ENCODE measurements around a stretch of chr20.

DNA sequence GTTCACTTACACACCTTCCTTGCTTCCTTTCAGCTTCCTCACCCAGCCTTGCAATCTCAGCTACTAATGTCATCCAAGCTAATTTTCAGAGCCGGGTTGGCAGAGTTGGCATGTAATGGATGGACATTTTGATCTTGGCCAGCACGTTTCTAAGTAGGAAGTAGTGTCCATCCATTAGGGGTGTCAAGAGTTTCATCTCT is 60.5 kb downstream of the PFDN4 start:
- RRBS: no CpG with 5 or more reads among the region's 2 CpGs

DNA sequence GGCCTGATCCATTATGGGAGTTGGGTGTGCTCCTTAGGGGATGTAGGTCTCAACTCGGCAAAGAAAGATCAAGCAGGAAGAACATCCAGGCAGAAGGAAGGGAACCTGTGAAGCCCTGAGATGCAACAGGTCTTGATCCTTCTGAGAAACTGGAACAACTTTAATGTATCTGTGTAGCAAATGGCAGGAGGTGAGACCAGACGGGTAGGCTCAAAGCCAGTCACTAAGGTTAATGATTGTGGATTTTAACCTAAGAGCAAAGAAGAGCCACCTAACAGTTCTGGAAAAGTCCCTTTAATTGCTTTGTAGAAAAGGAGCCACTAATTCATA is 326.4 kb downstream of the CBLN4 start:
- RRBS: no CpG with 5 or more reads among the region's 2 CpGs

- RRBS: no CpG with 5 or more reads among the region's 10 CpGs
These were observed 167.9 kb downstream of the TFAP2C start for GRCh38 chr20:56796873-56797585.

- RRBS: no CpG with 5 or more reads among the region's 23 CpGs
These were observed 180.7 kb downstream of the TFAP2C start for GRCh38 chr20:56809420-56810607.

DNA sequence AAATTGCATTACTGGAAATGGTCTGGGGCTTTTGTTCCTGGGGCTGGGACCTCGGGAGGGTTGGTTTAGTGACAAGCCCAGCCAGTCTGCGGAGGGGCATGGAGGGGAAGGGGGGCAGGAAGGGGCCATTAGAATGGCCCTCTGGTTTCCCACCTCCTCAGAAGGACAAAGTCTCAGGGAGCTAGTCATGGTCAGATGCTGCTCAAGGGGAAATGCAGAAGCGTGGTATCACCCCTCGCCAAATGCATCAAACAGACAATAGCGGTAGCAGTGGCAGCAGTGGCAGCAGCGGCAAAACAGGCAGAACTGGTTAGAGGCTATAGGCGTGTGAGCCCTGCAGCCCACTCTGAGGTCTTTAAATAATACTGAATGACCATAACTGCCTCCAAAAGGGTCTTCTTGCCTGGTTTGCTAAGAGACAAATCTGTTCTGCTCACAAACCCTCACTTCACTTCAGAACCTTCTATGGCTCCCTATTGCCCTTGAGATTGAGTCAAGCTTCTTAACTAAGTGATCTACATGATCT is 186.7 kb downstream of the TFAP2C start:
- RRBS: no CpG with 5 or more reads among the region's 7 CpGs

DNA sequence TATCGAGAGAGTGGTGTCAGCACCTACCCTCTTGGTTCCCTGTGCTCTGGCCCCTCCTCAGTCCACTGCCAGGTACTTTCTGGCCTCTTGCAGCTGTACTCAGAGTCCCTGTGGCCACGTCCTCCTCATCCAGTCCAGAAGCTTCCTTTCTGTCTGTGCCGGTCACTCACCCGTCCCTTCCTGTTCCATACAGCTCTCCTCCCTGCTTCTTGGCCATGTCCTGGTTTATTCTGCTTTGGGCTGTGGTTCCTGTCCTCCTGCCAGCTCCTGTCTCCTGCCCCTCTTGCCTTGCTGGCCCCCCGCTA is 15.6 kb upstream of the RBM38 start:
- RRBS: no CpG with 5 or more reads among the region's 5 CpGs

GRCh38 chr20:57388815-57389689 is 2.1 kb upstream of the RBM38 start:
- RRBS: 54% methylated on average over 21 of the region's 62 CpGs

- RRBS: 4% methylated on average over 7 of the region's 24 CpGs
These were observed 51.6 kb downstream of the RBM38 start for GRCh38 chr20:57442482-57443477.

DNA sequence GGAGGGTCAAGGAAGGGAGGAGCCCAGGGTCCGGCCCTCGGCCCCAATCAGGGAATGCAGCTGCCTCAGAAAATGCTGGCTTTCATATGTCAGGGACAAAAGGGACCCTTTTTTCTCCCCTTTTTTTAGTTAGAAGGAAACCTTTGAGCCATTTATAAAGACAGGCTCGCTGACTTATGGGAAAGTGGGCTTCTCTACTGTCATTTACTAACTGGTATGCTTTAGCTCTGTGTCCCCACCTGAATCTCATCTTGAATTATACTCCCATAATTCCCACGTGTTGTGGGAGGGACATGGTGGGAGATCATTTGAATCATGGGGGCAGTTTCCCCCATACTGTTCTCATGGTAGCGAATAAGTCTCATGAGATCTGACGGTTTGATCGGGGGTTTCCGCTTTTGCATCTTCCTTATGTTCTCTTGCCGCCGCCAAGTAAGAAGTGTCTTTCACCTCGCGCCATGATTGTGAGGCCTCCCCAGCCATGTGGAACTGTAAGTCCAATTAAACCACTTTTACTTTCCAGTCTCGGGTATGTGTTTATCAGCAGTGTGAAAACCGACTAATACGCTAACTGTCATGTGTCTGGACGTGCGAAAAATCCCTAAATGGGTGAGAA is 41.8 kb downstream of the CTCFL start:
- RRBS: no CpG with 5 or more reads among the region's 17 CpGs

GRCh38 chr20:57540906-57541577 is 16.1 kb upstream of the CTCFL start:
- RRBS: no CpG with 5 or more reads among the region's 16 CpGs

- RRBS: no CpG with 5 or more reads among the region's 7 CpGs
These were observed 5.7 kb downstream of the PCK1 start for GRCh38 chr20:57566371-57567157.

- RRBS: 45% methylated on average over 4 of the region's 25 CpGs
These were observed 9.4 kb downstream of the PCK1 start for GRCh38 chr20:57570113-57570956.

GRCh38 chr20:57581630-57582218 is 20.8 kb downstream of the PCK1 start:
- RRBS: no CpG with 5 or more reads among the region's 8 CpGs

DNA sequence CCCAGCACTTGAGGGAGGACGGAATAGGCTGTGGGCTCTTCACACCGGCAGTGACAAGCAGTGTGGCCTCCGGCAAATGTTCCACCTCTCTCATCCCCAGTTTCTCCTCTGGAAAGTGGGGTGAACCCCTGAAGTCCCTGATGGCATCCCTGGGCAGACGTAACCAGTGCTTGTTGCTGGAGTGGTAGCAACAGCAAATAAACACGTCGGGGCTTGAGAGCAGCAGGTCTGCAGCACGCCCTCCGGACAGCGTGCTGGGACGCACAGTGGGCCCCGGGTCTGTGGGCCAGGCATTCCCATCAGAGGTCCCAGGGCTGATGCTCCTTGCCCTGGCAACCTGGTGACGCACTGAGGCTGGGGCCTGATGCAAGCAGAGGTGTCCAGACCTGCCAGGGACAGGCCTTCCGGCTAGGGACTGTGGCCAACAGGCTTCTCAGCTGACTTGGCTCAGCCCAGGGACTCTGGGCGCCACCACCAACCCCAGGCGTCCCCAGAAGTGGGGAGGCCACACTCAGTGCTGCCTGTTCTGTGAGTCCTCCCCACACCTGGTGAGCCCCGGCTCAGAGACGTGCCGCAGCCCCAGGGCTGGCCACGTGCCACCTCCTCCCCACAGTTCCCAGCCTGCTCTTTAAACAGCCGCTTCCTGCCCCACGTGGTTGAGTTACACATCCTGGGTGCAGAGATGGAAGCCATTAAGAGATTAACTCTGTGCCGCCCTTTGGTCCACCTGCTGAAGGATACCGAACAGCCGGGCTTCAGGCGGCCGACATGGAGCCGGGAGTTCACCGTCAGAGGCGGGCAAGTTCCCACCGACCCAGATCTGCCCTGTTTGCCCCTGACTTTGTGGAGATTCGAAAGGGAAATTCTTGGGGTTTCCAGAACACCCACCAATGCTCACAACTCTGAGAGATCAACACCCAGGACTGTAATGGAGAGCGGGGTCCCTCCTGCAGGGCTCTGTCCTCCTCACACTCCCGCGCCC is 37.4 kb upstream of the ZBP1 start:
- RRBS: 75% methylated on average over 1 of the region's 34 CpGs

- RRBS: no CpG with 5 or more reads among the region's 13 CpGs
These were observed 1.2 kb upstream of the PMEPA1 start for GRCh38 chr20:57710871-57711625.

GRCh38 chr20:57950752-57950951 is 200.1 kb upstream of the C20orf85 start:
- RRBS: no CpG with 5 or more reads among the region's 6 CpGs

DNA sequence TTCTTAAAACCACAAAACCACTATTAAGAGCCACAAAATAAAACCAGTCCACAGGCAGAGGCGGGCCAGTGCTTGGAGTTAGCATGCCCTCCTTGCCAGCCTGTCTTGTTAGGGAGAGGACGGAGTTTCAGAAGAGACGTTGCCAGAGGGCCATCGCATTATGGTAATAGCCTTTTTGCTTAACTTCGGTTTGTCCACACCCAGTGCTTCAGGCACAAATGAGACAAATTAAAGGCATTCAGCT is 159.6 kb upstream of the C20orf85 start:
- RRBS: no CpG with 5 or more reads among the region's 5 CpGs

DNA sequence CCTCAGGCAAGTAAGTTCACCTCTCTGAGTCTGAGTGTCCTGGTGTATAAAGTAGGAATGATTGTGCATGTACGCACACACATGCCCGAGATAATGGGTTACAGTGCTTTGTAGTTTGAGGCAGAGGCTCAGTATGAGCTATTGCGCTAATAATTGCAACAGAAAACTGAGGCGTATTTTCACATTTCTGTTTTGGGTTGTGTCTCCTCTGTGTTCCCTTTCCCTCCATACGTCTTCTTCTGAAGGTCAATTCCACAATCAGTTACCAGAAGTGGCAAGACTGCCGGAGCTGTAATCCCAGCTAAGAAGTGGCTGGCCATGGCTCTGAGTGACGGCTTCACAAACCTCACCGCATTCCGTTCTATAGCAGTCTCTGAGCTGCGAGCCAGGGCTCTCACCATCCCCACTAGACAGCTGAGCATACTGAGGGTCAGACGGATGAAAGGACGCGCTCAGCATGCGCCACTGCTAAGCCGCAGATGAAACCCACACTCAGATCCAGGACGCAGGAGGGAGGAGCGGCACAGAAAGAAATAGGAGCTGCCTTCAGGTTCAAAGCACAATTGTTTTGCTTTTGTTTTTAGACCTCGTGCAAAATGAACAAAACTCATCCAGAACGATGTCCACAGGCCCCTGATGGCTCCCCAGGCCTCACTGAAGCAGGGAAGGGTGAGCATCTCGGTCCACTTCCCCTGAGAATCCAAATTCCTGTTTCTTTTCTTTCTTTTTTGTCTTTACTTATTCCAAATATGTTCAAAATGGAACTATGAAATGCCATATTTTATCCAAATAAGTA is 20.1 kb upstream of the C20orf85 start:
- RRBS: no CpG with 5 or more reads among the region's 20 CpGs

- RRBS: no CpG with 5 or more reads among the region's 15 CpGs
These were observed 2.8 kb upstream of the RAB22A start for GRCh38 chr20:58306380-58307508.

DNA sequence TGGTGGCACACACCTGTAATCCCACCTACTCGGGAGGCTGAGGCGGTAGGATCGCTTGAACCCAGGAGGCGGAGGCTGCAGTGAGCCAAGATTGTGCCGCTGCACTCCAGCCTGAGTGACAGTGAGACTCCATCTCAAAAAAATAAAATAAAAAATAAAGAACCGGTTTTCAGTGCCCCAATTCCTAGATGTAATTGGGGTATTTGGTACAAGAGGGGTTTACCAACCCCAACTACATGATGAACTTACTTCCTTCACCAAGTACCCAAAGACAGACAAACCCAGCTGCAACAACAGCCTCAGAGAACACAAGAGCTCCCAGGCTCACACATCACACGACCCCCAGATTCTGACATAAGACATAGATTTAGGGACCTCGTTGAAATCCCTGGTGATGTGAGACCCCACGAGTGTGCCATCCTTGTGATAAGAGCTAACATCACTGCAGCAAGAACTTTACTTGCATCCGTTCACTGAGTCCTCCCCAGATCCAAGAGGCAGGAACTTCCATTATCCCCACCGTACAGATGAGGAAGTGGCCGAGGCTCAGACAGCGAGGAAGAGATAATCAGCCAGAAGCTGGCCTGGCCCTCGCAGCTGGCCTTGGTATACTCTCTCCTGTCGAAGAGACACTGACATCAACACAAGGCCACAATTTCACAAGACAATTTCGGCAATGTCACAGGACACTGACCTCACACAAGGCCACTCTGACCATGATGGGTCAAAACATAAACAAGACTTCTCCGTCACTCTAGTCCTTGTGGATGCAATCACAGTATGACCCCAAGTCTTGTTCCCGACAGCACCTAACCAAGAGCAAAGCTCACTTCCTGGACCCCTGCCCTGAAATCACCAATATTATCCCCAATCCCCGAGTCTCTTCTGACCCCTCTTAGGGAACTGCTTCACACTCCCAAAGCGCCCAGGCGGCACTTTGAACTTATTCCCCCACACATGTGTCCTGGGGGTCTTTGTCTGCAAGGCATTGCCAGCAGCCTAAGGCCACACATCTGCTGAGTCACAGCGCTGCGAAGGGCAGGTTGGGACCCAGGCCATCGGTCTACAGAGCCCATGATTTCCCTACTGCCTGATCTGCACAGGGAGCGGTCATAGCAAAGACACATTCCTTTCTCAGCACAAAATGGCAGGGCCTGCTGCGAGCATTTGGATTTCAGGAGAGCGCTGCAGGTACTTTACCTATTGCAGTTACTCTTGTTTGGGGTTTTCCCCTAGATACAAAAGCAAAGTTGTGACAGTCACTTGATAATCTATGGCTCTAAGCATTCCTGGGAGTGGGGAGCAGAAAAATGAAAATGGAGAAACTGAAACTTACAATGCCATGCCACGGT is 14.9 kb upstream of the VAPB start:
- RRBS: no CpG with 5 or more reads among the region's 28 CpGs